Mesenchymal stem cell of the bone marrow (primary cell): ENCODE measurements around a stretch of chr5.

GRCh38 chr5:8242132-8242651, 373.2 kb downstream of the MTRR start:
- CAGE, long polyA plus RNA: no peak

DNA sequence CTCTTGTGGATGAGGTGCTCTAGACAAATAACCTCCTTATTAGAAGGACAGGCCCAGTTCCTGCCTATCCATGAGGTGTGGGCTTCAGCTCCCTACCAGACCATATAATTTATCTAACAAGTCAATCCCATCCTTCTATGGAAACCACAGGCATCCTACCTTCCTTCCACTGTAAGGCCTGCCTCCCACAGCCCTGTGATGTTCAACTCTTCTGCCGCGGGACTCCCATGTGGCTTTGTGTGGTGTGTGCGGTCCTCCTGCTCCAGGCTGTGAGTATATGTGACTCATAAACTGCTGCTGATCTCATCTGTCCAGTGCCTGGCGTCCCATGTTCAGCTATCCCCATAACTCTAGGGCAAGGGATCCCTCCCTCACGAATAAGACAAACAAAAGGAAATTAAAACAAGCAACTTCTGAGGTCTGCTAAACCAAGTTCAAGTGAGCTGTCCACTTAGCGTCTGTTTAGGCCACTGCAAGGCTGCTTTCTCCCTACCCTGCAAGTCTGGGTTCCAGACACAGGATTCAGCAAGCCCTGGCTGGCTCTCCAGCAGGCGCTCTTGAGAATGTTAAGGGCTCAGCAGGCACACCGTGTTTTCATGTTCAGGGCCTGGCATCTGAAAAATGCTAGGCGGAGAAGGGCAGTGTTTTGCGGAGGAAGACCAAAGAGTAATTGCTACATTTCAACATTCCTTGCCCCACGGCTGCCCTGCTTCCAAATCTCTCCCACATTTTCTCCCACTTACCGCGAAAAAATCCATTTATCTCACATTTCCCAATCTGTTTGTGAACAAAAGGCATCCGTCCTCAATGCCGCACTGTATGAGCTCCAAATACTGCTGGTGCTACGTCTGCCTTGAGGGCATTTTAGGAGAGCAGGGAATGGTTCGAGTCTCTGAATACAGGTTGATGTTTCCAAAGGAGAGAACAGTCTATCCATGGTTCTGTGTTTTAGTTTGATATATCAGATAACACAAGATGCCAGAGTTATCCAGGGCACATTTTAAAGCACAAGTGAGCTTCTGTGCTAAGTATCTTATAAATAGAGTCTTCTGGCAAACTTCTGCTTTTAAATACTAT, 280.3 kb downstream of the SEMA5A start:
- CAGE, long polyA plus RNA: no peak

- CAGE, long polyA plus RNA: no peak
Observed at GRCh38 chr5:9484008-9484529, 61.8 kb downstream of the SEMA5A start.

DNA sequence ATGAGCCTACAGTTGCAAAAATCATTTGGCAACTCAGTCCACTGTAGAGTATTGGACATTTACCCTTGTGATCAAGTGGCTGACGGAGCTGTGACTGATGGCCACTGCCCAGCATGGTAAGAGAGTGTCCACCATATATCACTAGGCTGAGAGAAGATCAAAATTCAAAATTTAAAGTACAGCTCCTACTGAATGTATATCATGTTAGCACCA, 30.9 kb downstream of the SEMA5A start:
- CAGE, long polyA plus RNA: no peak

GRCh38 chr5:10266102-10266749, 16.1 kb downstream of the CCT5 start:
- CAGE, long polyA plus RNA: no peak

GRCh38 chr5:10376688-10377564, 23.4 kb downstream of the MARCHF6 start:
- CAGE, long polyA plus RNA: no peak

DNA sequence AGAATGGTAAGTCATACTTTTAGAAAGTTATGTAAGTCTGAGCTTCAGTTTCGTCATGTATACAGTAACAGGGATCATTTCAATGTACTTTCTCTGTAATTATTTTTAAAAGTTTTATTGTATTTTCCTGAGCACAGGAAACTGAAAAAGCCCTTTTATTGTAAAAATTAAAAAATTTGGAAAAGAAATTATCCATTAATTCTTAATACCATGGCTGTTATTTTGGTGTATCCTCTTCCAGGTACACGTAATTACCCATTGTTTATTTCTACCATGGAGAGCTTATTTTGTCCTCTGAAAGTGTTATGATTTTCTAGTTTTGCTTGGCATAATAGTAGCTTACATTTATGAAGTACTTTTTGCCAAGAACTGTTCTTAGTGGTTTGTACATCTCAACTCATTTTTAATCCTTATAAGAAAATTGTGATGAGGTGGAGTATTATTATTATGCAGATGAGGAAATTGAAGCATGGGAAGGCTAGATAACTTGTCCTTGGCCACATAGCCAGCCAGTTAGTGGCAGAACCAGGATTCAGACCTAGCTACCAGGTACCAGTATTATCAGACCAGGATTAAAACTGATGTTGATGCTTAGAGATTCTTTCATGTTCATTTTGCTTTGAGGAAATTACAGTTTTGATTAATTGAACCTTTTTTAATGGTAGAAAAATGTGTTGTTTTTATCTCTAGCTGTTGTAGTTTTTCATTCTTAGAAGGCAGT, 24.6 kb downstream of the MARCHF6 start:
- CAGE, long polyA plus RNA: no peak

- CAGE, long polyA plus RNA: no peak
Observed at GRCh38 chr5:10391289-10391911, 37.9 kb downstream of the MARCHF6 start.

DNA sequence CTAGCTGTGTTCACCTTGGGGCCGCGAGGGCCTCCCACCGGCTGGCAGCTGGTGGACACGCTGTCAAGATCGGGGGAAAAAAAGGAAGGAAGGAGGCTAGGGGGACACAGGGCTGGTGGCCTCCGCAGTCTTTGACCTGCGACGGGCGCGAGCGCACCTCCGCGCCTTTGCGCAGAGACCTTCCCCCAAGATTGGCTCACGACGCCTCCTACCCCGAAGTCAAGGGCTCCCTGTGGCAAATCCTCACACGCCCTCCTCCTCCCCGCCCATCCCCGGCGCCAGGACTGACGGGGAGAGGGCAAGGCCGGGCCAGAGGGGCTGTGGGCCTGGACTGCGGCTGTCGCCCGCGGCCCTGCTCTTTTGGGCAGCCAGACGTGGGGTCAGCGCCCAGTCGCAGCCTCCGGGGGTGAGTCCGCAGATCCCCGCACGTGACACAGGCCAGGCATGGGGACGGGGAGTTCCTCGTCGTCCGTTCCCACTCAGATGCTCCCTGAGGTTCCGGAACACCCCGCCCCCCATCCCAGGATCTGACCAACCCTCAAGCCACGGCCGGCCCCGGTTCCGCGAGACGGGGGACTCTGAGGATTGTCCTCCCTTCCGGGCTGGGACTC, 721 bp upstream of the ANKRD33B start:
- CAGE, long polyA plus RNA: no peak

GRCh38 chr5:10590492-10591244, 26.8 kb downstream of the ANKRD33B start:
- CAGE, long polyA plus RNA: no peak

GRCh38 chr5:10601204-10601894, 37.5 kb downstream of the ANKRD33B start:
- CAGE, long polyA plus RNA: no peak

DNA sequence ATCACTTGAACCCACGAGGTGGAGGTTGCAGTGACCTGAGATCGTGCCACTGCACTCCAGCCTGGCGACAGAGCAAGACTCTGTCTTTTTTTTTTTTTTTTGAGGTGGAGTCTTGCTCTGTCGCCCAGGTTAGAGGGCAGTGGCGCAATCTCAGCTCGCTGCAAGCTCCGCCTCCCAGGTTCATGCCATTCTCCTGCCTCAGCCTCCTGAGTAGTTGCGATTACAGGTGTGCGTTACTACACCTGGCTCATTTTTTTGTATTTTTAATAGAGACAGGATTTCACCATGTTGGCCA, 42.7 kb downstream of the ANKRD33B start:
- CAGE, long polyA plus RNA: no peak

- CAGE, long polyA plus RNA: no peak
Observed at GRCh38 chr5:10724682-10725722, 36.0 kb downstream of the DAP start.

DNA sequence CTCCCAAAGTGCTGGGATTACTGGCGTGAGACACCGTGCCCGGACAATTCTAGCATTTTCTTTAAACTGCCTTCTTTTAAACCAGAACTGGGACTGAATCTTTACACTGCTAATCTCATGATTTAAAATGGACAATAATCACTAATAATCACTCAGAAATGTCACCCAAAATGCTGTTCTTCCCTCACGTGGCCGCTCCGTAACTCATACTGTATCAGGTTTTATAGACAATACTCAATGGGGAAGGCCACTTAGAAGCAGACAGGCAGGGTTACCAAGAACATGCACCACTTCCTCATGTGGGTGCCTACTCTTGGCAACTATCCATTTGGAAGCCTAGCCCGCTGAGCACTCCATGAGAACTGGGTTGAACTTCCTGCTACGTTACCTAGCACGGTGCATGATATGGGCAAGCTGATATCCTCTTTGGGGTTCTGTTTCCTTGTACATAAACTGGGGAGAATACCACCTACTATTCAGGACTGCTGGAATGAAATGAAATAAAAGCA, 14.4 kb downstream of the DAP start:
- CAGE, long polyA plus RNA: no peak

GRCh38 chr5:10757040-10757520, 4.0 kb downstream of the DAP start:
- CAGE, long polyA plus RNA: no peak

- CAGE, long polyA plus RNA: no peak
Observed at GRCh38 chr5:12624557-12625140, 720.4 kb upstream of the CTNND2 start.

GRCh38 chr5:14163854-14164577, 20.9 kb downstream of the TRIO start:
- CAGE, long polyA plus RNA: no peak

DNA sequence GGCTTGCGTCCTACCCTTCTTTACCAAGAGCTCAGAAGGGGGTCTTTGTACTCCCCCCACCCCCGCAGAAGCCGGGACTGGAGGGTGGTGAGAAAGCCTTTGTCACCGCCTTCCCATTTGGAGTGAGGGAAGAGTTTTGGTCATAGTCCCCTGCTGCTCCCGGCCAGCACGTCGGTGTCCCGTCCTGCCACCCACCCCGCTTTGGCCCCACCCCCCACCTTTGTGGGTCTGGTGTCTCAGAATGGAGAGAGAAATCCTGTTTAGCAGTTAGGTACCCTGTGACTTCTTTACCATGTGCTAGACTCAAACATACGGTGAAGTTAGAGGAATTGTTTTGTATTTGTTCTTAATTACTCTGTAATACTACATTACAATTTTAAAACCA, 35.8 kb downstream of the TRIO start:
- CAGE, long polyA plus RNA: no peak

- CAGE, long polyA plus RNA: no peak
Observed at GRCh38 chr5:14212909-14213381, 69.8 kb downstream of the TRIO start.

GRCh38 chr5:14387088-14387987, 194.3 kb upstream of the OTULINL start:
- CAGE, long polyA plus RNA: no peak